Measurements from ENCODE around the genes C19orf38, CCDC159, ZNF440 and ZNF763.

DNA sequence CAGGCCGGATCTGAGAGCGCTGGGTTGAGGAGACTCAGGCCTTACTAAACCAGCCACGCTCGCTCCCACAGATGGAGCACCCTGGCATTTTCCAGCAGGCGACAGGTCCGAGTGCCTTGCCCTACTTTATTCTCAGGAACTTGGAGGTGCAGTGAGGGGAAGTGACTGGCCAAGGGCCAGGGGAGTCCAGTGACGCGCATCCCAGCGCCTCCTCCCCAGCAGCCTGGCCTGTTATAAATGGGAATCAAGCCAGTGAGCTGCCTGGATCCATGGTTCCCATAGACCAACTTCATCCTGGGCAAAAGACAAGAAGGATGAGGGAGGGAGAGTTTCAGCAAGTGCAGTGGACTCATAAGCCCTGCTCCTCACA lies 35.5 kb downstream of the TMED1 start:
- PRO-cap, result no peak

DNA sequence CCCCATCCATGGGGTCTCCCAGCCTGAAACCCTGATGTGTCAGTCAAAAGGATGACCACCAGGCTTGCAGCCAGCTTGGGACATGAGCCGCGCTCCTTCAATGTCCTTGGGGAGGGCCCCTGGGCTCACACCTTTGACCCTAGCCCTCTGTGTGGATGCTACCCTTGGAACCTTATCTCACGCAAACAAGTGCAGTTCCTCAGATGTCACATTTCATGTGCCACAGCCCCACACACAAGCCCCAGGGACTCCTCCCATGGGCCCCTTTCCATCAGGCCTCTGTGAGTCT lies 24.3 kb downstream of the TMED1 start:
- PRO-cap, result no peak

- PRO-cap, result no peak
Observed at GRCh38 chr19:10832233-10833137, 3.5 kb downstream of the TMED1 start.

DNA sequence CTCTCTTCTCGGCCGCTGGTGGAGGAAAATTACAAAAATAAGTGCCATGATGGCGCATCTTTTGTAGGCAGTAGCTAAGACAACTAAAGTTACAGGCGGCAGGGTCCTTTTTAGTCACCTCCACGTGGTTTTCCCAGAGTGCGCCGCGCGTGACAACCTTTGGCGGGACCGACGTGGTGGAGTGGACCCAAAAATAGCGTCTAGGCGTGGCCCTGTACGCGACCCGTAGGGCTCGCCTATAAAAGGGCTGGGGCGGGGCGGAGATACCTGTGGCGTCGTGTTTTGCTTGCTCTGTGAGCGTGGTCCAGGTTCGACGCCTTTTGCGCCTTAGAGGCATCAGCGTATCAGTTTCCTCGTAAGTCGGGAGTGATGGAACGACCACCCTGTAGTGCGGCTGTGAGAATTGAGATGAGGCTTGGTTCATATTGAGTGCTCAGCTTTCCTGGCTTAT lies 429 bp upstream of the TMED1 start:
- PRO-cap, result bidirectional peak, plus-strand start at position 136 of the sequence, minus-strand start outside the sequence

GRCh38 chr19:10848213-10848642 lies at the start of gene C19orf38:
Gene C19orf38, plus strand, starts transcription at chr19:10848415.
- PRO-cap, result no peak

- PRO-cap, result unidirectional peak, minus-strand start at chr19:10922420
Observed at GRCh38 chr19:10922331-10922906, 6.0 kb downstream of the YIPF2 start.

GRCh38 chr19:10929650-10930225 lies 1.1 kb downstream of the TIMM29 start:
- PRO-cap, result no peak

DNA sequence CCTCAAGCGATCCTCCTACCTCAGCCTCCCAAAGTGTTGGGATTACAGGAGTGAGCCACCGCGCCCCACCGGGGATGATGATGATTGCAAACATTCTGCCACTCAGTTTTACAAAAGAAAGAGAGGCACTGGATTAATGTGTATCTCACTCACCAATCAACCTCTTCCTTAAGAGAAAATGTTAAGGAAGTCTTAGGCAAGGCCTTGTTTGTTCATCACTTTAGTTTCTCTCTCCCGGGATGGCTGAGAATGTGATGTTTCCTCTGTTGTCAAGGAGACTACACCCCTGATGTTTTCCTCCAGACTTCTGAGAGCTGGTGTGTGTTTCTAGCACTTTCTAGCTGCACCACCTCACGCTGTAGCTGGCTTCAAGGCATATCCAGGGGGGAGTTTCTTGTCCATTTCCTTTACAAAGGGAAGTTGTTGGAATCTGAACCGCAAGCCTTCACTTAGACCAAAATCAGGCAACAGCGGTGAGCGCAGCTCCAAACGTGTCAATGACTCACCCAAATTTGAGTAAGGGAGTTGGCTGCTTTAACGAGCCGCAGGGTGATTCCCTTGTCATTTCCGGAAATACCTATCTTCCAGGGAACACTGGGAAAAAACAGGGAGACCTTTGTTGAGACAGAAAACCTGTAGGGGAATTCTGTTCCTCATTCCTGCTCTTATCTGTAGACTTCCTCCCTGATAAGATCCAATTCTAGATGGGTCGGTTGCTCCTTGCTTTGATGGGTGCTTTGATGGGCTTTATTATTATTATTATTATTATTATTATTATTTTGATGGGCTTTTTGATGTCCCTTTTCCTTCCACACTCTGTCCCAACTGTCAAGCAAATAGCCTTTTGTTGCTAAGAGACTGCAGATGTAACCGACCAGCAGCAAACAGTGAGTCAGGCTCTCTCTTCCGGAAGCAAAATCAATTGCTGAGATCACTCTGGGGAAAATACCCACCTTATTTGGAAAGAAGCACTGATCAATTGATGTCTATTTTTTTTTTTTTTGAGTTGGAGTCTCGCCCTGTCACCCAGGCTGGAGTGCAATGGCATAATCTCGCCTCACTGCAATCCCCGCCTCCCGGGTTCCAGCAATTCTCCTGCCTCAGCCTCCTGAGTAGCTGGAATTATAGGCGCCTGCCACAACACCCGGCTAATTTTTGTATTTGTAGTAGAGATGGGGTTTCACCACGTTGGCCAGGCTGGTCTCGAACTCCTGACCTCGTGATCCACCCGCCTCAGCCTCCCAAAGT lies 2.6 kb downstream of the LDLR start:
- PRO-cap, result unidirectional peak, minus-strand start at position 499 of the sequence; unidirectional peak, plus-strand start at position 921 of the sequence

GRCh38 chr19:11345906-11347009 lies at the start of gene CCDC159:
Gene CCDC159, plus strand, starts transcription at chr19:11346519.
- PRO-cap, result unidirectional peak, minus-strand start at chr19:11346267; unidirectional peak, minus-strand start at chr19:11346339; unidirectional peak, plus-strand start at chr19:11346750

- PRO-cap, result bidirectional peak, plus-strand start at chr19:11383549, minus-strand start at chr19:11383512
Observed at GRCh38 chr19:11383366-11383967, 647 bp downstream of the EPOR start.

DNA sequence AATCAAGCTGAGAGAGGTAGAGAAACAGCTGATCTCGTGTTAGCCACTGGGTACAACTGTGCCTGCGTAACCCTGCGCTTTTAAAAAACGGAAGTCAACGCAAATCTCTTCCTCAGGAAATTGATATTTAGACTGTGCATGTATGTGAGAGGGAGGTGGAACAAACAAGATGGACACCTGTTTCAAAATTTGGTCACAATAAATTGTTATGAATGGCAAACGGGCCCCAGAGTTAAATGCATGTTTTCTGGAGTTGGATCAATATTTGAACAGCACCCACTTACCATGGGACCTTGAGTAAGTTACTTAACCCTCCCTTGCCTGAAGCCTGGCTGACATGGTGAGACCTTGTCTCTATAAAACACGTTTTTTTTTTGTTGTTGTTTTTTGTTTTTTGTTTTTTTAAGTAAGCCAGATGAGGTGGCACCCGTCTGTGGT lies 3.2 kb upstream of the EPOR start:
- PRO-cap, result no peak

DNA sequence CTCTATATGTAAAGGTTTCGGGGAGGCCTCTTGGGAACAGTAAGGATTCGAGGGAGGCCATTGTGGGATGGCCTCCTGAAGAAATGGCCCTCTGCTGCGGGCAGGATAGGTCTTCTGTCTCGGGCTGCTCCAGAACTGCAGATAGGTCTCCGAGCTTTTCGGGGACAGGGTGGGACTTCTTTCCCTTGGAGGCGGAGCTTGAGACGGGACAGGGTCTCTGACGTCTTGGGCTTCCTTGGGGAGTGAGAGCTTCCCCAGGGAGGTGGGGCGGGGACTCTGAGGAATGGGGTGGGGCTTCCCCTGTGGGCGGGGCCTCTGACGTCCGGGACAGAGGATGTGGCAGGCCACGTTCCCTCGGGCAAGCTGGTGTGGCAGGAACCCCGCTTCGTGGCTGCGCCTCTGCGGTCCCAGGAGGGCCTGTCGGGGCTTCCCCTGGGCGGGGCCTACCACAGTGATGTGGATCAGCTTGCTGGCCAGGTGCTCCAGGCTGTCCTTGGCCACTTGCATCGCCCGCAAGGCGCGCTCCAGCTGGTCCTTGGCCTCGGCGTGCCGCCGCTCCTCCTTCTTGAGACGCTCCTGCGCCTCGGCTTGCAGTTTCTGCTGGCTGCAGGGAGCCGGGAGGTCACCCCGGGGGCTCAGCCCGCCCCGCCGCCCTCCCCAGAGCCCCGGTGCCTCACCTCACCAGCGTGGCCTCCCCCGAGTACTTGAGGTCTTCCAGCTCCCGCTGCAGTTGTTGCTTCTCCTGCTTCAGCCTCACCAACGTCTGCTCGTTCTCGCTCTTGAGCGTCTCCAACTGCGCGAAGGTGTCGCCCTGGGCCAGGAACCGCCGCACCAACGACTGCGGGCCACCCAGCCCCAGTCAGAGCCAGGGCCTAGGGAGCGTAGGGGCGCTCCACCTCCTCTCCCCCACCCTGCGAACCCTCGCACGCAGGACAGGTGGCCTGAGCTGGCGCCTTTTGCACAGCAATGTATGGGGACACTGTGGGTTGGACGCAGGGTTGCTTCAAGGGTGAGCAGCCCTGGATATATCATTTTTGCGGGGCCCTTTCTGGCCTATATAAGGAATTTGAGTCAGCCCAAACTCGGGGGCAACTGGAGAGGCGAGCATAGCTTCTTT lies 3.3 kb upstream of the RGL3 start:
- PRO-cap, result bidirectional peak, plus-strand start at position 325 of the sequence, minus-strand start at position 237 of the sequence; unidirectional peak, minus-strand start at position 765 of the sequence

- PRO-cap, result no peak
Observed at GRCh38 chr19:11479618-11479905, 1.3 kb downstream of the ELAVL3 start.

DNA sequence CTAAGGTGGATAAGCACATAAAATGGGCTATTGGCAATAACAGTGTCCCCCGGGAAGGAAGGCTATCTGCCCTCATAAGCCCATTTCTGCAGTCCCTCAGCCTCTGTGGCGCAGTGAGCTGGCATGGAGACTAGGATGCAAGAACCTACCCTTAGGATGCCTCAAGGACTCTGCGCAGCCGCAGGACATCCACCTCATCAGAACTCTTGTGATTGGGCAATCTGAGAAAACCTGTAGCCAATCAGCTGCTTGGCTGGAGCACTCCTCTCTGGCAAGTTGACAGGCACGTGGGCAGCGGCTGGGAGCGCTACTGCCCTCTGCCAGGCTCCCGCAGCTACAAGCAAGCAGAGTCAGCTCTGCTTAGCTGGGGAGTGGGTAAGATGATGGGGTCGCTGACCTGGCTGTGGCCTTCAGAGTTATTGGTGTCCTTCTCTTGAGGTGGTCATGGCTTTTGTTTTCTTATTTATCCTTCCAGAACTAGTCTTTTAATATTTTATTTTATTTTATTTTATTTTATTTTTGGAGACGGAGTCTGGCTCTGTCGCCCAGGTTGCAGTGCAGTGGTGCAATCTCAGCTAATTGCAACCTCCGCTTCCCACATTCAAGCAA lies 1.6 kb upstream of the ECSIT start:
- PRO-cap, result no peak

DNA sequence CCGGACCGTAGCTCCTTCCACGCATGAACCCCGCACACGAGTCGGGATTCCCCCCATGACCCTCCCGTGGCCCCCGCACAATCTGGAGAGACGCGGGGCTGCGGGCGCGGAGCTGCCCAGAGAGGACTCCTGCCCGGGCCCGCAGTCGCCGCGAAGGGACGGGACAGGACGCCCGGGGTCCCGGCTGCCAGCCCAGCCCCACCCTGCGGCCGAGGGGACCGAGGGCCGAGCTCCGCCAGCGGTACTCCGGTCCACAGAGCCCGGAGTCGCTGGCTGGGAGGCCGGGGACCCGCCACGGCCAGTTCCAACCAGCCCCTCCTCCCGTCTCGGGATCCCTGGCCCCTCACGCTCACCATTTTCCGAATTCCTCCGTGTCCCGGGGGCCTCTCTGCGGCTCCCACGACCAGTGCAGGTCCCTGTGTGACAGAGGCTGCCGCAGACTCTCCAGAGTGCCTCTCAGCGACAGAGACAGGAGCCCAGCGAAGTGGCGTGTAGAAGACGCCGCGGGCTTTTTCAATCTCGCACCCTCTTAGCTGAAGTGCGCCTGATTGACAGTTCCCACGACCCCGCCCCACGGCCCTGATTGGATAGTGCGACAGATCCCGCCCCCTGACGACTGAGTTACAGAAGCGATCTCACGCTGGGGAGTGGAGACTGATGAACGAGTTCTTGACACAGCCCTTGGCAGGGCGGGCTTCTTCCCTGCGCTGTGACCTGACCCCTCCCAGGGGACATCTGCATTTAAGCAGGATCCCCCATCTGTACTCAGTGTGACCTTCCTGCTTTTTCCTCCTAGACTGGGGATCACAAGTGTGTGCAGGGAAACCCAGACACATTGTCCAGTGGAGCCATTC lies 44.1 kb downstream of the ZNF823 start:
- PRO-cap, result bidirectional peak, plus-strand start at position 664 of the sequence, minus-strand start at position 486 of the sequence

DNA sequence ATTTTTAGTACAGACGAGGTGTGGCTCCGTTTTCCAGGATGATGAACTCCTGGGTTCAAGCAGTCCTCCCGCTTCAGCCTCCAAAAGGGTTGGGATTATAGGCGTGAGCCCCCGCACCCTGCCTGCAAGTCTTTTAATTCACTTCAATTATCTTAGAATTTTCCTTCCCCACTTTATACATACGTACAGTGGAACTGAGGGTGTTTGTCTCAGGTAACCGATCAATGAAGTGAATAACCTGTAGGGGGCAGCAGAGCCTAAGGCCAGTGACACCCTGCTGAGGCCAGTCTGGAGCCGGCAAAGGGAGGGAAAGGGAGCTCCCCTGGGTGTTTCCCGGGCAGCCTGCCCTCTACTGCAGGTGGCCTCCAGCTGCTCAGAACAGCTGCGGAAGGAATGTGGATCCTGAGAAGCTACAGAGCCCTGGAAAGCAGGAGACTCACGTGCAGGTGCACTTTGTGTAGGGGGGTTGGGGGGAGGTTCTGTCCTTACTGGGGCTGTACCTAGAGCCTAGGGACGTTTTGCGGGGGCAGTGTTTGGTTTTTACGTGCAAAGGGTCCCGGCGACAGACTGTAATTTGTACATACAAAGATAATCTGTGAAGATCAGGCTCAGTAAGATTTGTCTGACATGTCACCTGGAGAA lies 848 bp upstream of the ZNF491 start:
- PRO-cap, result no peak

DNA sequence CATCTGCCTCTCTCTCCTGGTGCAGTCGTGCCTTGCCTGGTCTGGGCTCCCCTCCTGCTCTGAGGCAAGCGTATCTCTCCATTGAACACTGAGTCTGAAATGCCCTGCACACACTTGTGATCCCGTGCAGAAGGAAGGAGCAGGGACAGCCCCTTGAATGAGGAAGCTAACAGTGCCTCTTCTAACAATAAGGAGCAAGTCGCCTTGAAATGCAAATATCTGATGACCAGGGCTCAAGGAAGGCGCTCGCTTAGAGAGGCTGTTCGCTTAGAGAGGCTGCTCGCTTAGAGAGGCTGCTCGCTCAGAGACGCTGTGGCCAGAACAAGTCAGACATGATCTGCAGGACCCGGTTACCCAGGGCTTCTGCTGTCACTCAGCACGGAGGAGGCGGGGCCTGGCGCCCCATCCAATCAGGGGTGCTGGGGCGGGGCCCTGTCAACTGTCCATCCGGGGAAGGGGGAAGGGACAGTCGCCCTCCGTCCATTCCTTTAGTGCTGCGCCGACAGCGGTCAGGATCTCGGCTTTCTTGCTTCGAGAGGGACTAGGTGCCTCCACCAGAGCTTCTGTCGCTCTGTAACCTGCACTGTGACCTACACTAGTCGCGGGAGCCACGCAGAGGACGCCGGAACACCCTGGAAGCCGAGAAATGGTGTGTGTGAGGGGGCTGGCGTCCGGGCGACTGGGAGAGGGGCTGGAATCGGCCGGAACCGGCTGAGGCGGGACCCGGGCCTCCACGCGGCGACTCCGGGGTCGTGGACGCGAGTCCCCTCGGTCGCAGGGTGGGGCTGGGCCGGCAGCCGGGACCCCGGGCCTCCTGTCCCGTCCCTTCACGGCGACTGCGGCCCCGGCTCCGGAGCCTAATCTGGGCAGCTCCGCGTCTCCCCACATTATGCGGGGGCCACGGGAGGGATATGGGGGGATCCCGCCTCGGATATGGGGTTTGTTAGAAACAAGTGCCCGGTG lies at the start of gene ZNF440:
TSS of gene ZNF440 (plus strand) at position 472 of the 963 bp plus-strand sequence.
- PRO-cap, result bidirectional peak, plus-strand start at position 483 of the sequence, minus-strand start at position 328 of the sequence

GRCh38 chr19:11923548-11924069 lies 1.3 kb upstream of the ZNF700 start:
- PRO-cap, result no peak

DNA sequence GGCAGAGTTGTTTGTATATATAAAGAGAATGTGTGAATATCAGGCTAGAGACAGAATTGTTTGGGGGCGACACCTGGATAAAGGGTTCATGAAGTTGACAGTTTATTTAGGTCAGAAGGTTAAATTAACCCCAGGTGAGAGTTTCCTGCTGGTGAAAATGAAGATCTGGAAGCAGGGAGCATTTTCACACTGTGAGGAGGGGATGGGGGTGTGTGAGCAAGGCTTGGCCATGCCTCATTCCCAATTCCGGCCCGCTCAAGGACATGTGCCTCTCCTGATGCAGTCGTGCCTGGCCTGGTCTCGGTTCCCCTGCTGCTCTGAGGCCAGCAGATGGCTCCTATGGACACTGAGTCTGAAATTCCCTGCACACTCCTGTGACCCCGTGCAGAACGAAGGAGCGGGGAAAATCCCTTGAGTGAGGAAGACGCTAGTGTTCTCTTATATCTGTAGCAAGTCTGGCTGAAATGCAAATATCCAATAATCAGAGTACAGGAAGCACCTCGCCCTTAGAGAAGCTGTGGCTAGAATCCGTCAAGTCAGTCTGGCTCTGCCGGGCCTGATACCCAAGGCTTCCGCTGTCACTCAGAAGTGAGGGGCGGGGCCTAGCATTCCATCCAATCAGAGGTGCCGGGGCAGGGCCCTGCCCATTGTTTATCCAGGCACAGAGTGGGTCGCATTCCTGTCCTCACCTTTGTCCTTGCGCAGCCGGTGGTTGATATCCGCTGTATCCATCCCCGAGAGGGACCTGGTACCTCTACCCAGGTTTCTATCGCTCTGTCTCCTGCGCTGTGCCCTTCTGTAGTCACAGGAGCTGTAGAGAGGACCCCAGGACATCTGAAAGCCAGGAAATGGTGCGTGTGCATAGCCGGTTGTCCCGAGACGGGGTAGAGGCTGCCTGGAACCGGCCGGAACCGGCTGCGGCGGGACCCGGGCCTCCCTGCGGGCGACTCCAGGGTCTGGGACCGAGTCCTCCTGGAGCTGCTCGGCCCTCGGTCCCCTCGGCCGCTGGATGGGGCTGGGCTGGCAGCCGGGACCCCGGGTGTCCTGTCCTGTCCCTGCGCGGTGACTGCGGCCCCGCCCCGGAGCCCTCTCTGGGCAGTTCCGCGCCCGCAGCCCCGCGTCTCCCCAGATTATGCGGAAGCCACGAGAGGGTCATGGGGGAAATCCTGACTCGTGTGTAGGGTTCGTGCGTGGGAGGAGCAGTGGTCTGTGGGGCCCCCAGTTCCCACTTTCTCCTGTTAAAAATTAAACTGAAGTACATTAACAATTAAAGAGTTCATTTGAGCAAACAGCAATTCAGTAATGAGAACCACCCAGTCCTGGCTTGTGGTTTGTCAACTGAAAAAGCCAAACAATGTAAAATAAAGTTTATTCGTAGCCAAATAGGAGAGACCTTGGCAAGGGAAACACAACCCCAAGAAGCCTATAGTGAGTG lies at the start of gene ZNF763:
TSS of gene ZNF763 (plus strand) at position 680 of the 1,435 bp plus-strand sequence.
- PRO-cap, result bidirectional peak, plus-strand start at position 650 of the sequence, minus-strand start at position 549 of the sequence; bidirectional peak, plus-strand start at position 1,146 of the sequence, minus-strand start at position 1,068 of the sequence

GRCh38 chr19:12507699-12508300 lies 23.2 kb upstream of the ZNF709 start:
- PRO-cap, result no peak

Data from Metastatic Lung Carcinoma in the Adrenal Gland (tissue), 1 donor.